ENCODE data around the gene LLGL1.

- RRBS: 1% methylated on average over 69 of the region's 127 CpGs
These were observed at the start of gene LLGL1 for GRCh38 chr17:18225132-18226566. Gene LLGL1, plus strand, starts transcription at chr17:18225635.

DNA sequence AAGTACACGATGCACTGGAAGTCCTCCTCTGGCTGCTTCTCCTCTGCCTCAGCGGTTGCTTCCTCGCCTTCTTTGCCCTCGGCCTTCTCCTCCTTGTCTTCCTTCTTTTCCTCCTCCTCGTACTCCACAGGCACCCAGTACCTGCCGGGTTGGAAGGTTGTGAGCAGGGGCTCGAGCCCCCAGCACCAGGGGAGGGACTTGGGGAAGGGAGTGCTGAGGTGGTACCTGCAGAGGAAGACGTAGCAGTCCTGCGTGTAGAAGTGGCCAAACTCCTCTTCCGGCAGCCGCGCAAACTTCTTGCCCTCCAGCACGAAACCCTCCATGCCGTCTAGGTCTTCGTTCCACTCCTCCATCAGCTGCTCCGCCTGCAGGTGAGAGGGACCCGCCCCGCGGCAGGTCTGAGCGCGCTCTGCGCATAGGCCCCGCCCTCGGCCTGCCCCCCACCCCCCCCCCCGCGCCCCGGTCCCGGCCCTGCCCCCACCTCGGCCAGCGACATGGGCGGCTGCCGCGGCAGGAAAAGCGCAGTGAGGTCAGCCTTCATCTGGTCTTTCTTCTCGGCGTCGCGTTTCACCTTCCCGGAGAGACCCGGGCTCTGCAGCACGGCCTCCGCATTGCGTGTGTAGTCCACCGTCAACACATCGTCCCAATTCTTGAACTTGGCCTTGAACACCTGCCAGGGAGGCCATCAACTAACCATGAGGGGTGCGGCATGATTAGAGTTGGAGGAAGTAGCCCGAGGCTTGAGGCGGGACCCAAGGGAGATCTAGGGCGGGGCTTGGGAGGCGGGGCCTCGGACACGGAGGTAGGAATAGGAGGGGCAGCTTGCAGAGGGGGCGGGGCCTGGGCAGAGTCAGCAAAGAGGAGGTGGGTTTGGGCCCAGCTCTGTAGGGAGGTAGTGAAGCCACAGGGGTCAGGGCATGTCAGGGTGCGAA is 11.6 kb downstream of the FLII start:
- RRBS: no CpG with 5 or more reads among the region's 54 CpGs

DNA sequence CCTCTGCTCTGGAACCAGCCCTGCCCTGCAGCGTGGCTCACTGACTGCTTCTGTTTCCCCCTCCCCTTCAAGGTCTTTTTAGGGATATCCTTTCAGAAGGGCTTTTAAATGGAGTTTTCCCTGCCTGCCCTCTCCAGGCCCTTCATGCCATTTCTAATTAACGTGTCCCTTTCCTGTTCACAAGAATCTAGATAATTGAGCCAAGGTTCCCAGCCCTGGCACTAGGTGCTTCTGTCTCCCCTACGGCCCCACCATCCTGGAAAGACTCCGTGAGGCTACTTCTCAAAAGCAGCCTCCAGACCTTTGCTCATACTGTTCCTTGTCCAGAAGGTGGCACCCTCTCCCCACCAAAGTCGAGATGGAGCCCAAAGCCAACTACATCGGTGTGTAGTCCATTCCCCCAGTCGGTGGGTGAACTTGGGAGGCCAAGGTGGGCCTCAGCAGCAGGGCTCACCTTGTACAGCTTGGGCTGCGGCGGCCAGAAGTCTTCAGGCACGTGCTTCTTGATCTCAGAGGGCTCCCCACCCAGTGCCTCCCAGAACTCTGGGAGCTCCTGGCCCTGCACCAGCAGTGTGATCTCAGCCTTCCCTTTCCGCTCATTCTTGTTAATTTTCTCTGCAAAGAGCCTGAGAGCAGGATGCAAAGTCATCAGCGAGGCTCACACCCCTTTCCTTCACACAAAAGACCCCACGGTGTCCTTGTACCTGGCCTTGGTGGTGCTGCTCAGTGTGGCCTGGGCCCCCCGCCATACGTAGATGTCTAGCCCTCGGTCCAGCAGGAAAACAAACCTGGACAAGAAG is 10.2 kb downstream of the FLII start:
- RRBS: no CpG with 5 or more reads among the region's 16 CpGs

- RRBS: no CpG with 5 or more reads among the region's 12 CpGs
These were observed 839 bp downstream of the TOP3A start for GRCh38 chr17:18313939-18314371.

GRCh38 chr17:18316032-18316714 is 1.1 kb downstream of the SMCR8 start:
- RRBS: no CpG with 5 or more reads among the region's 15 CpGs

- RRBS: no CpG with 5 or more reads among the region's 9 CpGs
These were observed 10.9 kb downstream of the SMCR8 start for GRCh38 chr17:18325801-18326502.

DNA sequence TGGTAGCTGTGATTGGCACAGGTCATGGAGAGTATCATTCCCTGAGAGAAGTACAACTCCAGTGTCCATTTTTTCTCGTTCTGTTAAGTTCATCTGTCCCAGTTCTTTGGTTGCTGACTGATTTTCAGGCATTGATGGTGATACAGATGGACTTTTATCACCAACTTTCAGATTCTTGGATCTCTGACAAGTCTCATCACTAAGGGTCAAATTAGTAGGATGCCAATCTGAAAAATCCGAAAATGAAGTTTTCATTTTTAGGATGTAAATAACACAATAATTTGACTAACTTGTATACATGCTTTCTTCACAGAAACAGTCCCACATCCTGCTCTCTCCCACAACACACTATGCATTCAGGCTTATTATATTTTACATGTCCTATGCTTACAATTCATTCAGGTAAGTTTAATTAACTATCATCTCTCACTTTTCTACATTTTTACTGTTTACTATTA is 34.1 kb downstream of the TBC1D28 start:
- RRBS: no CpG with 5 or more reads among the region's 2 CpGs

GRCh38 chr17:18718659-18719264 is 25.1 kb upstream of the FBXW10 start:
- RRBS: no CpG with 5 or more reads among the region's 6 CpGs

DNA sequence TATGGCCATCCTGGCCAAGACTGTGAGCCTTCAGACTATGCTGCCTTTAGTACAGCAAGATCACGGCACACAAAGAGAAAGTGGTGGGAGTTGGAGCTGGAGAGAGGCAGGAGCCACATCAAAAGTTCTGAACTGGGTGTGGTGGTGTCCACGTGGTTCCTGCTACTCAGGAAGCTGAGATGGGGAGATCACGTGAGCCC is 3.6 kb downstream of the SLC5A10 start:
- RRBS: no CpG with 5 or more reads among the region's 3 CpGs

- RRBS: no CpG with 5 or more reads among the region's 78 CpGs
These were observed 15.3 kb upstream of the GRAPL start for GRCh38 chr17:19111614-19112949.

DNA sequence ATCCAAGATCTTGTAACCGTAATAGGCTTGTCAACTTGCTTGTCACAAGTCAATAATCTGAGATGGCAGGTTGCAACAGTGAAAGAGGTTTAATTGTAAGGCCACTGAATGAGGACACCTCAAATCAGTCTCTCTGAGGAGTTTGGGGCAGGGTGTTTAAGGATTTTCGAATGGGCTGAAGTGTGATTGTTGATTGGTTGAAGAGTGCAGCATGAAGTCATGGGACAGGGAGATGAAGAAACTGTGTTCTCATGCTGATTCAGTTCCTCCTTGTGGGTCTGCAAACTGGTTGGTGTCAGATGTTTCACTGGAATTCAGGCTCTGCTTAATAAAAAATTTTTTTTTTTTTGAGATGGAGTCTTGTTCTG is 11.2 kb downstream of the SLC47A1 start:
- RRBS: no CpG with 5 or more reads among the region's 2 CpGs

GRCh38 chr17:19554231-19554867 is 20.7 kb downstream of the SLC47A1 start:
- RRBS: no CpG with 5 or more reads among the region's 11 CpGs

DNA sequence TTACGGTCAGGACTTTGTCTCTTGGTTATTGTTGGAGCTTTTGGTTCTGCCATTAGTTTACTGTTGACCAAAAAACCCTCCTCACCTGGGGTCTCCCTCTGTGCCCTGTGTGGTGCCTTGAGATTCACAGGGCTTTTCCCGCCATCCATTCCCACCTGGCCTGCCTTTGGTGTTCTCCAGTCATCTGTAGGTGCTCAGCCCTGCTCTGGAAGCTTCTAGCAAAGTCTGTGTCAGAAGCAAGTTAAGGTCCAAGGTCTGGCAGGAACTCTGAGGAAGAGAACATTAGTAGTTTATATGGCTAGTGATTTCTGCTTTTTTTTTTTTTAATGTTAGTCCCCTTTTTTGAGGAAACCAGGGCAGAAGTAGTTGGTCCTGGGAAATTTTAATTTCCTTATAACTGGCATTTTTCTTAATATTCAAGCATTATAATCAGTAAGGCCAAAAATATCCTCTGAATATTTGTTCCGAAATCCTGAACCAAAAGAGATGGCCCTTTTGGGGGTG is 37.2 kb downstream of the SLC47A1 start:
- RRBS: no CpG with 5 or more reads among the region's 3 CpGs

- RRBS: no CpG with 5 or more reads among the region's 11 CpGs
These were observed 2.9 kb upstream of the SLC47A2 start for GRCh38 chr17:19719105-19719795.

- RRBS: no CpG with 5 or more reads among the region's 7 CpGs
These were observed 29.4 kb upstream of the ULK2 start for GRCh38 chr17:19896958-19897616.

- RRBS: no CpG with 5 or more reads among the region's 15 CpGs
These were observed 54.7 kb downstream of the SPECC1 start for GRCh38 chr17:20063385-20064638.

DNA sequence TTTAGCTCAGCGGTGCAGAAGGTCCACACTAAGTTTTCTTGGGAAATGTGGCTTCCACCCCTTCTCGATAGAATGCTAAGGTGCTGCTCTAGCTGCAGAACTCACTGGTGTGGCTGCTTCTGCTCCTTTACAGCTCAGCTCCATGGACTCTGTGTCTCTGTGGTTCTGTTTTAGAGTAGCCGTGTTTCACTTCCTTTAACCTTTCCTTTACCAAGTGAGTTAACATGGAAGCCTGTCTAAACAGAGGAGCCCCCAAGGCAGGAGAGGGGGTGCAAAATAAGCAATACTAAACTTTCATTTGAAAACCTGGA is 65.3 kb downstream of the SPECC1 start:
- RRBS: no CpG with 5 or more reads among the region's 3 CpGs

GRCh38 chr17:20206157-20206546 is 197.0 kb downstream of the SPECC1 start:
- RRBS: no CpG with 5 or more reads among the region's 2 CpGs

GRCh38 chr17:20216225-20216601 is 207.1 kb downstream of the SPECC1 start:
- RRBS: no CpG with 5 or more reads among the region's 3 CpGs

- RRBS: no CpG with 5 or more reads among the region's 7 CpGs
These were observed 186.1 kb downstream of the LGALS9B start for GRCh38 chr17:20281196-20281689.

Measured in GM12891 (cell line).